Hair follicle dermal papilla cell (primary cell): ENCODE measurements around a stretch of chr6.

DNA sequence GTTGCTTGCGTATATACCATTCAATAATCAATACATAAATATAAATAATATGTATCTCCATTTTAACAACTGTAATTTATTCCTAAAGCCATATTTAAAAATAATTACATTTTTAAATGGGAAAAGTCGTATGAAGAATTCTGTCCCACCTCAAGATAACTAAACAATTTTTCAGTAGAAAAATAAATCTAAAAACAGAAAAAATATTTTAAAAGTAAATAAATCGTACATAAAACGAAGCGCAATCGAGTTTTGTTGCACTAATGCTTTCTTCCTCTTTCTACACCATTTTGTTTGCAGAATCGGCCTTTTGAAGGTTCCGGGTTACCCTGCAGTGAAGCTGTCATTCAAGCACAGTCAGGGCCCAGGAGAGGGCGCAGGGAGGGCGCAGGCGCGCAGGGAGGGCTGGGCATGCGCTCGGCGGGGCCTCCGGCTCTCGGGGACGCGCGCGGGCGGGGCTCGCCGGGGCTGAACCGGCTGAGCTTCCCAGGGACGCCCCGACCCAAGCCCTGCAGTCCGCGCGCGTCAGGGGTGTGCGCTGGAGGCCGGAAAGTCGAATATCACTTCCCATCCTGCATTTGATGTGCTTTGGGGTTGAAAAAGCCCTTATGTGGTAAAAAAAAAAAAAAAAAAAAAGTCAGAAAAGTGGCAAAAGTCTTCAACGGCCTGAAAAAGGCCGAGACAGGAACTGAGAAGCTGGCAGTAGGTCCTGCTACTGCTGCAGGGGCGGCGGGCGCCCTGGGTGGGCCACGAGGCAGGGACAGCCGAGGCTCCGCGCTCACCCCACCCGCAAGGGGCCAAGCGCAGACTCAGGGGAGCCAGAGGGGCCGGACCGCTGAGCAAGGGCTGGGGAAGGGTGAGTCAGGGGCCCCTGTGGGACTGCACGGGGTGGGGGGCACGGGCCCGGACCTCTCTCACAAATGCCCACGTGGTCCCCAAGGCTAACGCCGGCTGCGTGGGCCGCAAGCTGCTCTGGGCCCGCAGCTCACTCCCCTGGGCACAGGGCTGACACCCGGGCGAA lies 40.6 kb downstream of the THBS2 start:
- CAGE, long polyA plus RNA = no peak

DNA sequence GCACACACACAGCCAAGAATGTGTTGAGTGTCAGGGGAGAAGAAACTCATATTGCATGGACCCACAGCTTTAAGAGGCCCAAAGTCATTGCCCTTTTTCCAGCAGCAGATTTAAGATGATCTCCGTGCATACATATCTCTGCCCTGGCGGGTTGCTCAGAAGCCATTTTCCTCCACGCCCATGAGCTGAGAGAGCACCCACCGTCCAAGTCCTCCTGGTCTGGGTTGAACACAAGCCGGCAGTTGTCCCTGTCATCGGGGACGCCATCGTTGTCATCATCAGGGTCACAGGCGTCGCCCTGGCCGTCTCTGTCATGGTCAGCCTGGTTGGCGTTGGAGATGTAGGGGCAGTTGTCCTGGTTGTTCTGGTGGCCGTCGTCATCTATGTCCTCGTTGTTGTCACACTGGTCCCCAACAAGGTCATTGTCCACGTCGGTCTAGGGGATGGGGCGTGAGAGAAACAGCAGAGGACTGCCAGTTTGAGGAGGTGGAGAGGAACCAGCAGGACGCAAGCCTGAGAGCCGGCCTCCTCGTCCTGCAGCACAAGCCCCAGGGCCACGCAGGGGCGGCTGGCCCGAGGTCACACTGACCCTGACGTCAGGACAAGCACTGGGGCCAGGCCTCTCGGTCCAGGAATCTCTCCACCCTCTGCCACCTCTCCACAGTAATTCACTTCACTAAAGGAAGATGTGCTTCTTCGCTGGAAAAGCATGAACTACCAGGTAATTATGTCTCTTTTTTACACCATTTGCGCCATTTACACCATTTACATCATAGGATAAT lies 28.5 kb downstream of the THBS2 start:
- CAGE, long polyA plus RNA = no peak

- CAGE, long polyA plus RNA = no peak
Measured at GRCh38 chr6:169231827-169232347, 21.8 kb downstream of the THBS2 start.

- CAGE, long polyA plus RNA = no peak
Measured at GRCh38 chr6:169234763-169235268, 18.8 kb downstream of the THBS2 start.

- CAGE, long polyA plus RNA = no peak
Measured at GRCh38 chr6:169289864-169290558, 36.4 kb upstream of the THBS2 start.

- CAGE, long polyA plus RNA = no peak
Measured at GRCh38 chr6:169340306-169340772, 86.7 kb upstream of the THBS2 start.

- CAGE, long polyA plus RNA = no peak
Measured at GRCh38 chr6:169424758-169425469, 171.3 kb upstream of the THBS2 start.

DNA sequence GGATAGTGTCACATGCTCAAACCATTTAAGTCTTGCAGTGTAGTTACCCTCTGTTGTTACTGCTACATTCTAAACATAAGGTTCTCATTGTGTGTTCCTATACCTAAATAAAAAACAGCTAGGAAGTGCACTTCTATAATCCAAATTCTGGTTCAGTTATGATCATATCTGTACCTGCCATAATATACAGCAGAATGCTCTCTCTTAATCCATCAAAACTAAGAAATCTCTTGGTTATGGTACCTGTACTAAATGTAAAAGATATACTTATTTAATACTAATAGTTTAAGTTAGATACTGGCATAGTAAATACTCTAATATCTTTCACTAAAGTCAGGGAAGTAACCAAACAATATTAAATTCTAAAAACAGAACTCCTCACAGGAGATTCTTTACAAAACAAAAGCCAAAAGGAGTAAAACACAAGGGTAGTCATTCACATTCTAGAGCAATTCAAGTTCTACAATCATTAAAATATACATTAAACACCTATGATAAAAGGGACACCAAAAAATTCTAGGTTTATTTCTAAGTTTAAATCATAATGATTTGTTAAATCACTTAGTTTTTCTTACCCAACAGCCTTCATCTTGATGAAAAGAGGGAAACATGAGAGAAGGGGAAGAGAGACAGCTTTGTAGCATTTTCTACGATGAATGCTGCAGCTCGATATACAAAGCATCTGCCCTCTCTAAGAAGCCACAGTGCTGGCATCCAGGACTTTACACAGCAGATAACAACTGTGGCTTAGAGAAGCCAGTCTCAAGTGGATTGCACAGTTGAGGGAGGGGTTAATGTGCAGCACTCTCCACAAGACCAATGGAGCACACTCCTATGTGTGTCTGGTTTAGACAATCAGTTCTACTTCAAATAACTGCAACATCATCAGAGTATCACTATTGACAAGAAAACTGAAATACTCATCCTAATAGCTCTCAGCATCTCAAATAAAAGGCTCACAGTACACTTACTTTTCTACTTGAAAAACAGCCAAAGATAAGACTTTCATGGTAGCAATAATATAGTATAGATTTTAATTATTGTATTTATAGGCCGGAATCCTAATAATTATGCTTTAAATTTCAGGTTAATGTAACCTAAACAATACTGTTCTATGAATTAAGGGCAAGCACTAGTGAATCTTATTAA lies 5.7 kb downstream of the C6orf120 start:
- CAGE, long polyA plus RNA = no peak

GRCh38 chr6:169722457-169722800 lies 1.9 kb downstream of the PHF10 start:
- CAGE, long polyA plus RNA = no peak

- CAGE, long polyA plus RNA = no peak
Measured at GRCh38 chr6:170026068-170026966, 264.6 kb downstream of the DLL1 start.

- CAGE, long polyA plus RNA = no peak
Measured at GRCh38 chr6:170225684-170226417, 65.0 kb downstream of the DLL1 start.

- CAGE, long polyA plus RNA = no peak
Measured at GRCh38 chr6:170265251-170265975, 25.5 kb downstream of the DLL1 start.

- CAGE, long polyA plus RNA = no peak
Measured at GRCh38 chr6:170286407-170287373, 4.2 kb downstream of the DLL1 start.

GRCh38 chr6:170287499-170288094 lies 3.3 kb downstream of the DLL1 start:
- CAGE, long polyA plus RNA = no peak

- CAGE, long polyA plus RNA = no peak
Measured at GRCh38 chr6:170344717-170345304, 38.3 kb downstream of the FAM120B start.

GRCh38 chr6:170350631-170351455 lies 44.3 kb downstream of the FAM120B start:
- CAGE, long polyA plus RNA = no peak

DNA sequence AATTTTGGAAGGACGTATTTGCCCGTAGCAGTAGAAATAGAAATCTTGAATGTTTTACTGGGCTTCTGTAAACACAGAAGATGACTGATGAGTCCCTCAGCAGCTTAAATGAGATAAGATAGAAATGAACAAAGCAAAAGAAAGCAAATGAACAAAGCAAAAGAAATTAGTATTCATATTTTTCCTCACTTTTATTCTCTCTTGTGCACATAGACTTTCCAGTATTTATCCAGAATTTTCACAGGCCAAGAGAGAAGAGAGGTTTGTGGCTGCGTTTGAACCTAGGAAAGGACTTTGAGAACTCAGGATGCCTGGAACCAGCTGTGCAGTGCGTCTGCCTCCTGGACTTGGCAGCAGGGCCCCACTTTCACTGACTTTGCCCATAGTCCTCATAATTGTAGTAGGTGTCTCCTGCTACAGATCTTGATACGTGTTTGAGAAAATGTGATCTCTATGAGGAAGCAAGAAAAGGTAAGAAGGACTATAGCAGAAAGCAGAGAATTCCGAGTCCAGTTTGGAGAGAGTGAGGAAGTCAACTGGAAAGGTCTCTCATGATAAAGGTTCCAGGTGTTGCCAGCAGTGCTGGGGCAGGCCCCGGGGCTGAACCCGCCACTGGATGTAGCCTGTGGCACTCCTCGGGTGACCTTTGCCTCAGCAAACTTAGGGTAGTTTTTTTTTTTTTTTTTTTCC lies 62.6 kb downstream of the FAM120B start:
- CAGE, long polyA plus RNA = no peak

DNA sequence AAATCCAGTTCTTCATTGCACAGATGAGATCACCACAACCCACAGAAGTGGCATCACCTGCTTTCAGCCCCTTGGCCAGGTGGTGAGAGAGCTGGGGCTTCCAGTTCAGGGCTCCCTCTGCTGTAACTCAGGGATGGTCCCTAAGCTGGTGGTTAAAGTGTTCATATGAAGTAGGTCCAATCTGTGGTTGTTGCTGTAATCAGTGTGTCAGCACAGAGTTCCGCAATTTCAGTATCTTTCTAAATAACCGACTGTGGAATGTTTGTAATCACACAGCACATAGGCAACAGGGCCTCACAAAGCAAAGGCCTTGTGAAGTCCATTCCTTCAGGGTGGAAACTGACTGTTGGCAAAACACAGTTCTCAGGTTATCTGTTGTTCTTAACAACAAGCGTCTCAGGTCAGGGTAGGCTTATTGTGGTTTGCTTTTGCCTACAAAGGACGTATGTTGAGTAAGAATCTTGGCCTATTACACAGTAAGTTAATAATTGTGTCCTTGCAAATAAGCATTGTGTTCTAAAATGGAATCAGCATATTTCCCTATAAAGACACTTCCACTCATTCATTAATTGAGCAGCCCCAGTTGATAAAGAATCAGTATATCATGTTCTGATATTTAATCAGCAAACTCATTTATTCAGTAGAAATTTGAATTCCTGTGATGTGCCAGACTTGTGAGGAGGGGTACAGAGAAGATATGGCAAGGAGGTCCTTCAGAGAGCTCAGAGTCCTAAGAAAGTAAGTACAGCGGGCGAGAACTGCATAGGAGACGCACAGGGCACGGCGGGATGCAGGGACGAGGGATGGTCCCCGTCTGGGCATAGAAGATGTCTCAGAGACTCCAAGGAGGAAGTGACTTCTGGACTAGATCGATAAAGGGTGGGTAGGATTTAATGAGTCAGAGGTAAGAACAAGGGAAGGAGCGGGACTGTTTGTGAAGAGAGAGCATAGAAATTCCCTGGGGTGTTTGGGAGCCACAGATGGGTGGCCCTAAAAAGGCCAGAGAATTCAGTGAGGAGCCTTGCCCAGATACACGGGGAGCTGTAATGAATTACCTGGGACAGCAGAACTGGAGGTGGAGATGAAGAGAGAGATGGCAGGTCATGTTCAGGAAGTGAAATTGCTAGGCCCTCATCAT lies 68.8 kb downstream of the FAM120B start:
- CAGE, long polyA plus RNA = no peak

DNA sequence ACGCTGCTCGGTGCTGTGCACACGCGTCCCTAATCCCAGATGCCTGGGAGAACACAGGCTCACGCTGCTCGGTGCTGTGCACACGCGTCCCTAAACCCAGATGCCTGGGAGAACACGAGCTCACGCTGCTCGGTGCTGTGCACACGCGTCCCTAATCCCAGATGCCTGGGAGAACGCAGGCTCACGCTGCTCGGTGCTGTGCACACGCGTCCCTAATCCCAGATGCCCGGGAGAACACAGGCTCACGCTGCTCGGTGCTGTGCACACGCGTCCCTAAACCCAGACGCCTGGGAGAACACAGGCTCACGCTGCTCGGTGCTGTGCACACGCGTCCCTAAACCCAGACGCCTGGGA lies 70.5 kb downstream of the FAM120B start:
- CAGE, long polyA plus RNA = no peak